ENCODE measurements around a stretch of chr10.

GRCh38 chr10:132395710-132396899 lies 895 bp upstream of the PWWP2B start:
- PRO-cap, 2 experiments, result peak in 2 of 2 experiments; most common plus-strand start chr10:132396702 (in 2); most common minus-strand start chr10:132396633 (in 2)

DNA sequence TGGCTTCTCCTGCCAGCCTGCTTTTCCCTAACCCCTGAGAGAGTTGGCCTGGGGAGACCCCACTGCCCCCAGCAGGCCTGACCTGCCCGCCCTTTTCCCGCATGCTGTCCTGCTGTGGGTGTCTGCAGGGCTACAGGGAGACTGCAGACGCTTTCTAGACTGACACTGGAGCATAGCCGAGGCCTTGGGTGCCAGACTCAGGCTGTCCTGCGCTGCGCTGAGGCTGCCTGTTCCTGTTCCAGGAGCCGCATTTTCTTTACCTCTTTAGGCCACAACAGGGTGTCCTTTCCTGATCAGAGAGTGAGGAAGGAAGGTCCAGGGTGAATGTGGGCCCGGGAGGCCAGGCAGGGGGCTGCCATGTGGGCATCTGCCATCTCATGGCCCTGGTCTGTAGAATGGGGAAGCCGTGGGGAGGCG lies 3.6 kb downstream of the PWWP2B start:
- PRO-cap, 2 experiments, result no peak in any of the 2 experiments

- PRO-cap, 2 experiments, result no peak in any of the 2 experiments
Observed at GRCh38 chr10:132408781-132409528, 12.0 kb downstream of the PWWP2B start.

DNA sequence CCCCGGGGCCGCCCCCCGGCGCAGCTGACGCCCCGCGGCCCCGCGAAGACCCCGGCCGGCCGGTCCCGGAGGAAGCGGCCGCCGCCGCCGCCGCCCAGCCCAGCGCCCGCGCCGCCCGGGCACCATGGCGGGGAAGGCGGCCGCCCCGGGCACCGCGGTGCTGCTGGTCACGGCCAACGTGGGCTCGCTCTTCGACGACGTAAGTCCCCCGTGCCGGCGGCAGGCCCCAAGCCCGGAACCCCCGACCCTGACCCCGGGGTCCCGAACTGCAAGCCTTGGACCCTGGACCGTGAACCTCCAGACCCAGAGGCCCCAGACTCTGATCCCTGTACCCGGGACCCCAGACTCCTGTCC lies 363 bp downstream of the INPP5A start:
- PRO-cap, 2 experiments, result no peak in any of the 2 experiments

- PRO-cap, 2 experiments, result no peak in any of the 2 experiments
Observed at GRCh38 chr10:132542120-132542561, 4.6 kb downstream of the INPP5A start.

DNA sequence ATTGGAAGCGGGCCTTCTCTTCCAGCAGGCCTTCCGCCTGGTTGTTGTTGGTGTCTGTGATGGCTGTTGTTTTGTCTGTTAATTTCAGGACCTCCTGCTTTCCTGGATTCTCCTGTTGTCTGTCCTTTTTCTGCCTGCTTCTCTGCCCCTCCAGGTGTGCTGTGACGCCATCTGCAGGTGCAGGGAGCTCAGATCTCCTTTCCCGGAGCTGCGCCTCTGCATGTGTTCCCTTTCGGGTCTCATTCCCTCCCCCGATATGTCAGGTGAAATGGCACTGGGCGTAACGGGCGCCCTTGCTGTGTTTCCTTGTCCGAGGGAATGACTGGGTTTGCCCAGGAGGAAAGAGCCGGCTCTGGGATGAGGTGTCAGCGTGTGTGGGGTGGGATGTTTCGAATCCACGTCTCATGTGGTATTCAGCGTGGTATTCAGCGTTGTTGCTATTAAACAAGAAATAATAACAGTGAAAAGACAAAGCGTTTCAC lies 54.0 kb downstream of the INPP5A start:
- PRO-cap, 2 experiments, result no peak in any of the 2 experiments

DNA sequence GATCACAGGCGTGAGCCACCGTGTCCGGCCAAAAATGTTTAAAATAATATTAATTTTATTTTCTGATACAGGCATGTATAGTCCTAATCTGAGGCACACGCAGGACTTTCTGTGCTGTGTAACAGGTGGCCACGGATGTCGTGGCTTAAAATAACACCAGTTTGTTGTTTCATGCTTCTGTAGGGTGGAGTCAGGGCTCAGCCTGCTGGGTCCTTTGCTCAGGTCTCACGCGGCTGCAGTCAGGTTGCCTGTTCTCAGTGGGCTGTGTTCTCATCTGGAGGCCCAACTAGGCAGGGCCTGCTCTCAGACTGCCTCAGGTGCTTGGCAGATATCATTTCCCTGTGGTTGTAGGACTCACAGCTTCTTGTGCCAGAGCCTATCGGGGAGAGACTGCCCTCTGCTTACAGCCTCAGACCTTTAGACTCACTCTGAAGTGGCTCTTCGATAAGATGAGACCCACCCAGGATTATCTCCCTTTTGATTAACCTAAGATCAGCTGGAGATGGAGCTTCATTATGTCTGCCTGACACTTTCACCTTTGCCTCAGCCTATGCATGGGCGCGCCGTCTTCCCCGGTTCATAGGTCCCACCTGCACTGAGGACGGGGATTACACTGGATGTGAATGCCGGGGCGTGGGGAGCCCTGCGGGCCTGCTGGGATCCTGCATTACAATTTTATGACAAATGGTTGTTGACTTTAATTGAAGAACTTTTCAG lies 55.2 kb downstream of the INPP5A start:
- PRO-cap, 2 experiments, result no peak in any of the 2 experiments

GRCh38 chr10:132618450-132618867 lies 80.9 kb downstream of the INPP5A start:
- PRO-cap, 2 experiments, result no peak in any of the 2 experiments

DNA sequence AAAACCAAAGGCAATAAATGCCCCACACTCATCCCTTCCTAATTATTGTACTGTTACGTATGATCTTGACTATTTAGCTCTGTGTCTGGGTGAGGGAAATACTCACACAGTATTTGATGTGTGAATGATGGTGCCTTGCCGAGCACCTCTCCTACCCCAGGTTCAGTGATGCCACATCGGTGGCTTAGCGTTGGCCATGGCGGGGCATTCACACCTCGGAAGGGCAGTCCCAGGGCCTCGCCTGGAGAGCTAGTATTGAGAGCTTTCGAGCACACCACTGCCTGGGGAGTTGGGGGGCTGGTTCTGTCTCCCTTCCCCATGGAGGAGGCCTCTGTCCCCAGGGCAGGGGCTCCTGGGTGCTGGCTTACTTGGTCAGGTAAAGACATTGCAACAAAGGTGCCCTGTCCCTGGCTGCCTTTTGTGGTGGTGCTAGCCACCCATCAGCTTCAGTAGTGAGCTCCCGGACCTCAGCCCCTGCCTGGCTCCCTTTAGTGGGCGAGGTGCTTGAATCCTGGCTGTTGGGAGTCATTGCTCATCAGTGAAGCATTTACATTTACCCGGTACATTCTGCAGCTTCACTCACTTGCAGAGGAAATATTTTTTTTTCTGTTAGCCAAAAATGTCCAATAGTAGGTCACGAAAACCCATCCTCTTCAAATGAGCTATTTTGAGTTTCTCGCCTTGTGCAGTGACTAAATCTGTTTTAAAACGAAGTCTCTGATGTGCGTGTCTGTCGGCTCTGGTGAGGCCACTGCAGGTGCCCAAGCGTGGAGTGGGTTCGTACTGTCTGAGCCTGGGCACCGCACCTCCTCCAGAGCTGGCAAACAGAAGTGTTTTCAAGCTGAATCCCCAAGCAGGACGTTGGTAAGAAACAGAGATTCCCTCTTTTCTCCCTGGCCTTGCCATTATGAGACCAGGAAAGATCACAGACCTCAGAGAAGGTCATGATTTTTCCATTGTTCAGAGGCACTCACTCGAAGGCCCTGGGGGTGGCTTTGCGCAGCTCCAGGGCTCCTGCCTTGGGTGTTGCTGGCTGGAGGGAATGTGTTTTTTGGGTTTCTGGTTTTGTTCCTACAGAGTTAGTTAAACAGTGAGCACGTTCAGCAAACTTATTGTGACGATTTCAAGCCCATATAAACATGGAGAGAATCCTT lies 95.5 kb downstream of the INPP5A start:
- PRO-cap, 2 experiments, result no peak in any of the 2 experiments

- PRO-cap, 2 experiments, result no peak in any of the 2 experiments
Observed at GRCh38 chr10:132651892-132652302, 114.3 kb downstream of the INPP5A start.

DNA sequence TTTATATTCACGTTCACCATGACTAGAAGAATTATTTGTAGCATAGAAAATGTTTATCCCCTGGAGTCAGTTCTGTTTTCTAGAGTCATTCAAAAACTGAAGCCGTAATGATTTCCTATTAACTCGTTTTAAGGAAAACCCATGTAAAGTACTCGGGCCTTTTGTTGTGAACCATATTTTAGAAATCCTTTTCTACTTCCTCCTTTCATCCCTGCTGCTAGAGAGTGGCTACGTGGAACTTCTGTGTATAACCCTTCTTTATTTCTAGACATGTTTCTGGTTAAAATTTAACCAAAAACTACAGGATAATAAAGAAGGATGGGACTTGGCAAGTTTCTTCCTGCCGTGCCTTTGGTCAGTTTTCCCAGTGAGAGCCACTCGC lies 45.5 kb downstream of the NKX6-2 start:
- PRO-cap, 2 experiments, result no peak in any of the 2 experiments

DNA sequence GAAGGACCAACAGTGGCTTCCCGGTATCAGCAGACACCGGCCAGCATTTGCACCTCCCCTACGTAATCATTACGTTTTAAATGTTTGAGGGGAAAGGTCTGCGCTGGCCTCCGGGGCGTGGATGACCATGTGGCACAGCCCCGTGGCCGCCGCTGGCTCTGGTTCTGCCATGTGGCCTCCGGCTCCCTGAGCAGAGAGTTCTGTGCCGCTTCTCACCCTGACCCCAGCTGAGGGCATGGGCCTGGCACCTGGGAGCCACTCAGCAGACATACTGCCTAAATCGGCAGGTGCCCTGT lies 25.5 kb downstream of the CFAP46 start:
- PRO-cap, 2 experiments, result no peak in any of the 2 experiments

DNA sequence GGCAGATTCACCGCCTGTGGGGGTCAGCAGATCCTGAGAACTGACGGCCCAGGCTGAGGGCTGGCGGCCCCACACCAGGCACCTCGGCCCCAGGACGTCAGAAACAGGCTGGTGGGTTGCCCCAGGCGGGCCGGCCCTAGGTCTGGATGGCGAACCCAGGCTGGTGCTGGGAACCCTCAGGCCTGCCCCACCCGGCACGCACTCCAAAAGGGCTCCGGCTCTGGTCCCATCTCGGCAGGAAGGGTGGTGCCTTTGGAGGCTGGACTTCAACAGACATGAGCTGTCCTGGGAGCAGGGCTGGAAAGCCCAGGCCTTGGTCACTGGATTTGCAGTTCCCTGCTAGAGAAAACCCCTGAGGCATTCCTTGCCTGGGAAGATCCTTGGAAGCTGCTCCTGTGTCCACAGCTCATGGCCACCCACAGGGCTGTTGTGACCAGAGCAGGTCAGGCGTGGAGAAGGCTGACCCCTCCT lies 42.7 kb upstream of the CFAP46 start:
- PRO-cap, 2 experiments, result no peak in any of the 2 experiments

DNA sequence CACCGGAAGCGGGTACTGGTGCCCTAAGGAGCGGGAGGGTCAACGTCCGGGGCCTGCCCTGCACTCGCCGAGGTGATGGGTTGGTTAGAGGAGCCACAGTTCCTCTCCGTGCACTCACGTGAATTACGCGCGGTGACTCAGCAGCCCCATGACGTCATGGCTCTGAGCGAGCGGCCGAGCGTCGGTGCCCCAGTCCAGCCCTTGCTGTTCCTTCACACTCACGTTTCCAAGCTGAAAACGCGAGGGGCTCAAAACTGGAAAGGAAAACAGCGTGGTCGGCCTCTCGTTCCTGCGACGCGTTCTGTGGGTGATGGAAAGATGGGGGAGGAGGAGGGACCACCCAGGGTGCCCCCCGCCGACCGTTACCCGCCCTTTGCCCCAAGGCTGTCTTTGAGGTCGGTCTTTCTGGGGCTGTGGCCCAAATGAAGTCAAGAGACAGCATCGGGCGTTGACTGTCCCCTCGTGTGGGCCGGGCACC lies 70.3 kb upstream of the CFAP46 start:
- PRO-cap, 2 experiments, result no peak in any of the 2 experiments

- PRO-cap, 2 experiments, result no peak in any of the 2 experiments
Observed at GRCh38 chr10:133127488-133127864, 32.5 kb upstream of the KNDC1 start.

DNA sequence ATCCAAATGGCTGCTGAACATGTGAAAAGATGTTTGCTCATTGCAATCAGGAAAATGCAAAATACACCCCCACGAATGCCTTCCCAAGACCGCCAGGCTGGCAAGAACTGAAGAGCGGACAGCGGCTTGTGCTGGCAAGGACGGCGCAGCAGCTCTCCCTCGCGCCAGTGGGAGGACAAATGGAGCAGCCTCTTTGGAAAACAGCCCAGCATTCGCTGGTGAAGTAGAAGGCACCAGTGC lies 2.5 kb downstream of the KNDC1 start:
- PRO-cap, 2 experiments, result no peak in any of the 2 experiments

GRCh38 chr10:133312366-133312996 lies 3.8 kb downstream of the ZNF511 start:
- PRO-cap, 2 experiments, result no peak in any of the 2 experiments

GRCh38 chr10:133329272-133330088 lies 7.2 kb downstream of the CALY start:
- PRO-cap, 2 experiments, result no peak in any of the 2 experiments

DNA sequence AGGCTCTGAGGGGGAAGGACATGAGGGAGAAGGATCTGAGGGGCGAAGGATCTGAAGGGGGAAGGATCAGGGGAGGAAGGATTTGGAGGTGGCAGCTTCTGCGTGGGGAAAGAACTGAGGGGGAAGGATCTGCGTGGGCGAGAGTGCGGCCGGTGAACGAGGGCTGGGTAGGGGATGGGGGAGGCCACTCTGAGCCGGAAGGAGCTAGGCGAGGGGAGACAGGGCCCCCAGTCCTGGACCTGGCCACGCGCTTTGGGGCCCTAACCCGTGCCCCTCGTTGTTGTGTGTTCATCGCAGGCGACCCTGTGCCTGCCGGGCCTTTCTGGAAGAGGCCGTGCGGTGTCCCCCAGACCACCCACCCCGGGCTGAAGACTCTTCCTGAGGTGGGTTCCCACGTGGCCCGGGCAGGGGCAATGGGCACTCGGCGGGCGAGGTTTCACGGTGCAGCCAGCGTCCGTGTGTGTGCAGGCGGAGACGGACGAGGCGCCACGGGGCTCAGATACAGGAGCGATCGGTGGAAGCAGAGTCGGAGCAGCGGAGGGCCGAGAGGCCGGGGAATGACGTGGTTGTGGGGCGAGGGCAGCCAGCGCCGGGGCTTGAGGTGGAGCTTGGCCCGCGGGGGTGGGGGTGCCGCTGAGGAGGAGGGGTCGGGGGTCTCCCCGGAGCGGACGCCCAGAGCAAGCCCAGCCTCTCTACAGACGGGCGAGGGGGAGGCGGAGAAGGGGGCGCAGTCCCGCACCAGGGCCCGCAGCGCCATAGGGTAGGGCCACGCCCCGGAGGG lies 1.9 kb downstream of the CALY start:
- PRO-cap, 2 experiments, result peak in 2 of 2 experiments; most common plus-strand start position 498 of the sequence (in 2)

DNA sequence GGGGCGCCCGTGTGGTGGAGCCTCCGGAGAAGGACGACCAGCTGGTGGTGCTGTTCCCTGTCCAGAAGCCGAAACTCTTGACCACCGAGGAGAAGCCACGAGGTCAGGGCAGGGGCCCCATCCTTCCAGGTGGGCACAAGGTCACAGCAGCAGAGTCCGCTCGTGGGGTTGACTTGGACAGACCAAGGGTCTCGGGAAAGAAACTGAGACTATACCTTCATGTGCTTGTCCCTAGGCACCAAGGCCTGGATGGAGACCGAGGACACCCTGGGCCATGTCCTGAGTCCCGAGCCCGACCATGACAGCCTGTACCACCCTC lies 4.8 kb downstream of the PRAP1 start:
- PRO-cap, 2 experiments, result no peak in any of the 2 experiments

Data from helper T cell (primary cell).